Transverse colon (tissue), 4 donors: ENCODE data around the genes GRXCR1, TXK and RASL11B.

DNA sequence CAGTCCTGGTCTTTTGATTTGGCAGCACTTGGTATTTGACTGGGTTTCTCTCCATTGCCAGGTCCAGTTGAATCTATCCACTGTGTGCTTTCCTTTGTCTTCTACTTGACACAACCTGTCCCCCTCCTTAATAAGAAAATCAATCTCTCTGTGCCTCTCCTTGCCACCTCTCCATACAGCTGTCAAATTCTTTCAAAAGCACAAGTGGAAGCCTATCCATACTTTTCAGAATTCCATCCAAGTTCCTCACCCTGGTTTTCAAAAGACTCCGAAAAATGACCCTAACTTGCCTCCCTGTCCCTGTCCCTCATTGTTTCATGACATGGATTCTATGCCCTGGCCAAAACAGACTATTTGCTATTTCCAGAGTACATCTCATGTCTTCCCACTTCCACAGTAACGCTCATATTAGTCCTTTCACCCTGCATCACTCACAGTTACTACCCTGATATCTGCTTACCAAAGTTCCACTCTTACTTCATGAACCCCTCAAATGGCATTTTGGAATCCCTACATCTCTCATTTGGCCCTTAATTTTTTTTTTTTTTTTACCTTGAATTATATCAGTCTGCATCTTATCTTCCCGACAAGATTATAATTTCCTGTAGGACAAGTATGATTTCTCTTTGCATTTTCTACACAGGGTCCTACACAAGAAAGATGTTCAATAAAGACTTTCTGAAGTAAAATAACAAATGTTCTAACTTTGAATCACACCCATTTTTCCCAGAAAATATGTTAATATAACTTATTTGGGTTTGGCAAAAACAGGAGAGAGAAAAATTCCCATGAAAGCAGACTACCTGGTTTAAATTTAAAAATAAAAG lies 47.1 kb downstream of the ATP8A1 start:
- PRO-cap, result no peak
- RAMPAGE, long total RNA, 4 experiments, result start-site peak on the minus strand in 2 of 4 experiments, centred at positions 295 to 573 of the sequence, 7 to 14 reads per replicate

DNA sequence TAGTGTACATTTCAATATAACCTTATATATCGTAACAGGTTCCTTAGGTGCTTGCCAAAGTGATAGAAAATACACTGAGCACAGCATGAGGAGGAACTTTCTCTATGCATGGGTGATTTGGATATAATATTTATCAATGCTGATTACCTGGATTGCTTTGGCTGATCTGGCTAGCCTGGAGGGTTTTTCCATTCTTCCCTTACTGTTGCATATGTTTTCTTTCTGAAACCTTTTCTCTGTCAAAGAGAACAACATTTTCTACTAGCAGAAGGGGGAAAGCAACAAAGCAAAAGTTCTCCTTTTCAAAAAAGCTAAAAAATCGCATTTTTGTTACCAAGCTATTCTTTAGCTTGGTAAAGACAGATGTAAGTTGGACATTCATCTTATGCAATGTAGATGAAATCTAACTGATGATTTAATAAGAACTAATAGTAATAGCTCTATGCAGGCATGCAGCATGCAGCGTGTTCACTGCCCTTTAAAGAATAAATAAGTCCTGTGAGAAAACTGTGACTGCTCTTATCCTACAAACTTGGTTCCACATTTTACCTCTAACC lies at the start of gene GRXCR1:
TSS of gene GRXCR1 (plus strand) at position 424 of the 557 bp plus-strand sequence.
- PRO-cap, result no peak
- RAMPAGE, long total RNA, 4 experiments, result no peak in any of the 4 experiments

GRCh38 chr4:47830910-47831702 lies 6.8 kb downstream of the CORIN start:
- PRO-cap, result no peak
- RAMPAGE, long total RNA, 4 experiments, result no peak in any of the 4 experiments

DNA sequence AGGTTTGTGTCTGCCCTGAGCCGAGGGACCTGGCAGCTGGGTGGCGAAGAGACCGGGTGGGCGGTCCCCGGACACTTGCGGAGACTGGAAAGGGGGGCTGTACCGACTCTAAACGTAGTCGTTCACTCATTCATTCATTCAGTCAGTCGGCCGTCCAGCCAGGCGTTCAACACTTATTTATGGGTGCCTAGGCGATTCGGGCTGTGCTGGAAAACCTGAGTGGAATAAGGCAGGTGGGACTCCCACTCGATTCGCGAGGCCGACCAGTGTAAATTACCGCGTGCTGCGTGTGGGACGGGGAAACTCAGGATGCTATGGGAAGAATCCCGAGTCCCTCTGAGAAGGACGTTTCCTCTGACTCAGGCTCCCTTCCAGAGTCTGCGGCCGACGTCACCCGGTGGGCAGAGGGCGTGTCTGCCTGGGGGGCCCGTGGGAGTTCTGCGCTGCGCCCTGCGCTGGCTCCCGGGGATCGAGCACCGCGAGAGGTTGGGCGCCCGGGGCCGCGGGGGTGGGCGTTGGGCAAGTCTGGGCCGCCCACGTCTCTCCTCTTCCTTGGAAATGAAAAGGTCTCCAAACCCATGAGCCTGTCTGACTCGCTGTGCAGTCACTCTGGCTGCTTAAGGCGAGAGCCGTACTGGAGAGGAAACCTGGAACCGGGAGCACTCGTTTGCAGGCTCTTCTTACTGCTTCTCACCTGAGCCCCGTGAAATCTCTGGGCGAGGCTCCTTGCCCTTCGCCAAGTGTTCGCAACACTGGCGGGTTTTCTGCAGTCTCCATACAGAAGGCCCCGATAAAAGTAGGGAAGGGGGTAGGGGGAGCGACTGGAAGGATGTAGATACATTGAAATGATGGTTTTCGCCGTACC lies 544 bp downstream of the NIPAL1 start:
- PRO-cap, result unidirectional peak, plus-strand start at position 141 of the sequence; bidirectional peak, plus-strand start at position 458 of the sequence, minus-strand start at position 365 of the sequence; unidirectional peak, minus-strand start at position 692 of the sequence; unidirectional peak, minus-strand start at position 740 of the sequence
- RAMPAGE, long total RNA, 4 experiments, result start-site peak on the plus strand in 2 of 4 experiments, centred at positions 421 to 667 of the sequence, 6 to 10 reads per replicate

- PRO-cap, result no peak
- RAMPAGE, long total RNA, 4 experiments, result start-site peak on the plus strand in 2 of 4 experiments, at chr4:48019385-48019724 at its widest, 9 to 15 reads per replicate
These were observed 2.8 kb downstream of the NIPAL1 start for GRCh38 chr4:48019241-48019832.

DNA sequence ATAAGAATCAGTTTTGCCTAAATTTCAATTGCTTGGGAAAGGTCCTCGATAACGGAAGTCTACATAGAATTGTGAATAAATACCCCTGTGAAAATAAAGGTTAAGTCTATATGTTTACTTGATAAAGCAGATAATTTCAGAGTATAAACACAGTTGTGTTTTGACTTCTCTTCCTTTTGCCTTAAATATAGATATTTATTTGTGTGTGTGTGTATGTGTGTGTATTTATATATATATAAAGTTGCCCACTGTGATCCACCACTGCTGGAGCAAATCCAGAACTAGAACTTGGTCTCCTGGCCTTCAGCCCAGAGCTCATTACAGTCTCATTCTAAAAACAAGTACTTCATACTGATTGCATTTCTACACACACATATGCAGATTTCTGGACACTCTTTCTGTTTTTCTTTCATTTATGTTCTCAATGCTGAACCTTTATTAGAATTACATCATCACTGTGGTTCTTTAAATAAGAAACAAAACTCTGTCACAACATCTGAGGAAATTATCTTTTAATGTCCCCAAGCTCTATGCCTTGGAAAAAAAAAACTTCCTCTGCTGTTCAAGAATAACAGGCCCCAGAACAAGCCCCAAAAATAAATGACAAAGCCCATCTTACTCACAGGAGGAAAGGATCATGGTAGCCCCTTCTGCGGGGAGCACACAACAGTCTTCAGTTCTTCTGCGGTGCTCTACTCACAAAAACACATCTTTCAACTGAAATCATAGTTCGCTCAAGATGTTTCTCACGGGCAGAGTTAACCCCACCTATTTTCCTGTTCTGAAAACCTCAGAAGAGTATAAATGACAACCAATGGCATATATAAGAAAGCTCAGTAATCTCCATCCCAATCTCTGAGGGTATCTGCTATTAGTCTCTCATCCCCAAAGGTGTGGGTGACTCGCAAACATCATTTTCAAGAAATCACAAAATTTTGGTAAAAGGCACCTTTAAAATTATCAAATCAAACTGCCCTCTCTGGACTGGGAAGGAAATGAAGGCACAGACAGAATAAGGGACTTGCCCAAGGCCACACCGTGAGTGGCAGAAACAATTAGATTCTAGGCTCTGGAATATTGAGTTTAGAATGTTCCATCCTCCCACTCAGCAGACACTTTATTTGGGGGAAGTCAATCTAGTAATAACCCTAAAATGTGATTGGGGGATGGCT lies at the start of gene TXK:
TSS of gene TXK (minus strand) at position 719 of the 1,172 bp plus-strand sequence.
- PRO-cap, result bidirectional peak, plus-strand start at position 851 of the sequence, minus-strand start at position 698 of the sequence
- RAMPAGE, long total RNA, 4 experiments, result start-site peak on the minus strand in 2 of 4 experiments, centred at positions 696 to 707 of the sequence, 23 to 29 reads per replicate

- PRO-cap, result no peak
- RAMPAGE, long total RNA, 4 experiments, result no peak in any of the 4 experiments
These were observed 1.2 kb downstream of the OCIAD2 start for GRCh38 chr4:48905423-48905736.

GRCh38 chr4:48909512-48909990 lies 3.0 kb upstream of the OCIAD2 start:
- PRO-cap, result no peak
- RAMPAGE, long total RNA, 4 experiments, result no peak in any of the 4 experiments

DNA sequence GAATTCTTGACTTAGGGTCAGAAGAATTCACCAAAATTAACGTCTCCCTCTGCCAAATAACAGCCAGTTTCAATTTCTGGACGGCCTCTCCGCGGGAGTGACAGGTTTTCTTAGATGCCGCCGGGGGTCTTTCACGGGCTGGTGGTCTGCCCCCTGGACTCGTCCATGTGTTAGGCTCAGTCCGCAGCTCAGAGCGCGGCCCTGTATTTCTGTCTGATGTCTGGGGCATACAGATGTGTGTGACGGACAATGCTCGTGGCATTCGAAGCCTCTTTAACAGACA lies 904 bp upstream of the DCUN1D4 start:
- PRO-cap, result no peak
- RAMPAGE, long total RNA, 4 experiments, result no peak in any of the 4 experiments

DNA sequence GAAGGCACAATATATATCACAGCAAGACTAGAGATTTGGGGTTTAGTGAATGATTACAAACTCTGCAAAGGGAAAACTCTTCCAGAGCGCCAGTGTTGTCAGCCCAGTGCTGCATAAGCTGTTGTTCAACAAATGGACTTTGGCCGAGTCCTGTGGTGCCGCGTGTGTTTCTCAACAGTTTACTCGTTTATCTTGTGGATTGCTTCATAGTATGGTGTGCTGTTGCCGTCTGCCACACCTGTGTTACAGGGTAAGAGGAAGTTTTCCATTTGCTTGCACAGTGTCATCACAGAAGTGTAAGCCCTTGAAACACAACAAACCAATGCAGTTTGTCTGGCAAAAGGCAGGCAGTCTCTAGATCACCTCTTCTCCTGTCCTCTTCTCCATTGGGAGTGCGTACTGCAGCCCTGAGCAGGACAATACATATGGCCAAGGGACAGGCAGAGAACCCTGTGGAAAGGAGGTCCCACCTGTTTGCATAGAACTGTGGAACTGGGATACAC lies 66.3 kb downstream of the DCUN1D4 start:
- PRO-cap, result unidirectional peak, plus-strand start at position 322 of the sequence
- RAMPAGE, long total RNA, 4 experiments, result no peak in any of the 4 experiments

- PRO-cap, result no peak
- RAMPAGE, long total RNA, 4 experiments, result no peak in any of the 4 experiments
These were observed 70.3 kb downstream of the USP46 start for GRCh38 chr4:52588623-52589469.

GRCh38 chr4:52707793-52708238 lies 43.4 kb downstream of the ERVMER34-1 start:
- PRO-cap, result no peak
- RAMPAGE, long total RNA, 4 experiments, result no peak in any of the 4 experiments

GRCh38 chr4:52721688-52723036 lies 29.1 kb downstream of the ERVMER34-1 start:
- PRO-cap, result bidirectional peak, plus-strand start at chr4:52722559, minus-strand start at chr4:52722377
- RAMPAGE, long total RNA, 4 experiments, result start-site peak on the minus strand in 1 of 4 experiments, at chr4:52722396-52722428 at its widest, 5 reads per replicate

- PRO-cap, result no peak
- RAMPAGE, long total RNA, 4 experiments, result no peak in any of the 4 experiments
These were observed 39.6 kb upstream of the RASL11B start for GRCh38 chr4:52822532-52822876.

- PRO-cap, result no peak
- RAMPAGE, long total RNA, 4 experiments, result no peak in any of the 4 experiments
These were observed 24.4 kb upstream of the RASL11B start for GRCh38 chr4:52837687-52838226.

GRCh38 chr4:52838317-52838686 lies 23.8 kb upstream of the RASL11B start:
- PRO-cap, result no peak
- RAMPAGE, long total RNA, 4 experiments, result no peak in any of the 4 experiments

GRCh38 chr4:52861401-52862386 lies at the start of gene RASL11B:
RASL11B (plus strand) TSS chr4:52862317.
- PRO-cap, result bidirectional peak, plus-strand start at chr4:52862317, minus-strand start at chr4:52862173
- RAMPAGE, long total RNA, 4 experiments, result no peak in any of the 4 experiments

DNA sequence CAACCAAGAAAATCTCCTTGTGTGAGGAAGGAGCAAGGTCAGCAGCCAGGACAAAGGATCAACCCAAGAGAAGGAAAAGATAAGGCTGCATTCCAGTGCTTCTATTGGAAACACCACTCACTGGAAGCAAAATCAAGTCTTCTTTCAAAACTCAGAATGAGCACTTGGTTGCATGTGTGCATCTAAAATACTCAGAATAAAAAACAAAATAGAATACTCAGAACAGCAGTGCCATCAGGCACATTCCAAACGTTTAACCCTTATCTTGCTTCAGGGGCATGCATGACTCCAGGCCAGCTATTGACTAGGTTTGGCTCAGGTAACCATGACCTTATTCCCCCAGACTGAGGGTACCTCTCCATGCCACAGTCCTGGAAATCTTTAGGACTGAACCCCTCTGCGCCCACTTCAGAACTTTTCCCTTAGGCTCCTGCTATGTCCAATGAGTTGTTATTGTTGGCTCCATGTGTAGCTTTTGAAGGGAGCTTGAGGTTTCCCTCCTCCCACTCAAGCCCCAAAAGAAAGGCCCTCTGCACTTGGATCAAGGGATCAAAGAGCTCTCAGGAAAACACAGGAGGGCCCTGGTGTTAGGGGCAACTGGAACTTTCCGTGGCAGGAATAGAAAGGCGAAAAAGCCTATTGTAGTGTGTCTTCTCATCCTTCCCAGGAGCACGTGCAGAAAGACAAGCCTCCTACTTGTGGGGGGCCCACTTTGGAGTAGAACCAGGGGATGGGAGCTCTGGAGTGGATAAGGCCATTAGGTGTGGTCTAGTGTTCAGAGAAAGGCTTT lies 134.9 kb downstream of the RASL11B start:
- PRO-cap, result no peak
- RAMPAGE, long total RNA, 4 experiments, result no peak in any of the 4 experiments

DNA sequence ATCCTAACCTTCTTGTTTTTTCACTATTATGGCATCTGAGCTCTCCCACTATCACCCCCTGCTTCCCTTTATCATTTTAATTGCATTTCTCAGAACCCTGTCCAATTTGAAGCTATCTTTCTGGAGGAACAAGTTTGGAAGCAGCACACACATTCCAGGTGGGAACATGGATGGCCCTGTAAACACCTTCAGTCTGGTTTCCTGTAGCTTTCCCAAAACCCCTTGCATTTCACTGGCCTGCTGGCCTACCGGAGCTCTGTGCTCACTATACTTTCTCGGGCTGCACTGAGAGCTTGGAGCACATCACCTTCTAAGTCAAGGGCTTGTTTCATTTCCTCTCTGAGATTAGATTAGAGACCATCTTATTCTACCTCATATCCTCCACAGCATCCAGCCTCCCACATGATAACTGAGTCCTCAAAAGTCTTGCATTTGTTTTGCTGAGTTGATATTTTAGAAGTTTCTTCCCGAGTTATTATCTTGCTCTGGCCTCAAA lies 147.6 kb downstream of the RASL11B start:
- PRO-cap, result no peak
- RAMPAGE, long total RNA, 4 experiments, result no peak in any of the 4 experiments

GRCh38 chr4:53010197-53010752 lies 148.2 kb downstream of the RASL11B start:
- PRO-cap, result no peak
- RAMPAGE, long total RNA, 4 experiments, result no peak in any of the 4 experiments